ENCODE results near the gene GOLT1A.

DNA sequence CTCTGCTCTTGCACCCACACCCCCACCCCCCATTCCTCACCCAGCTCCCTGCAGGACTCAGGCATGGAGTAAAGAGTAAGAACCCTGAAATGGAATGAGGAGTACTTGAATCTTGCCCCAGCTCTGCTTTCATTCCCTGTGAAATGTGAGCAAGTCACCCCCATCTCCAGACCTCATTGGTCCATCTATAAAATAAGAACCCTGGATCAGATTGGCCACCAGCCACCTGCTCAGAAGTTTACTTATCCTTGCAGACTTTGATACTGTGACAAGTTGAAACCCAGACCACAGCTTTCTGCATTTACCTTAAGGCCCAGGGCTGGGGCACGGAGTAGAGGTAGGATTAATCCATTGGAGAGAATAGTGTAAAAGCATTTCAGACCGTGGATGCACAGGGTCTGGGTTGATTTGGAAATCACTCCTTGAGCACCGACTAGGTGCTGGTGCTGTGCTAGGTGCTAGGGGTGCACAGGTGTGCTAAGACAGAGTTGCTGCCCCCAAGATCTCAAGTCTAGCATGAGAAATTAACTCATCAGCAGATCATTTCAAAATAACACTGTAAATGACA is 2.1 kb downstream of the KISS1 start:
- PRO-cap, result no peak

GRCh38 chr1:204198082-204199146 is 2.1 kb upstream of the KISS1 start:
- PRO-cap, result no peak

GRCh38 chr1:204213567-204214763 is at the start of gene GOLT1A:
GOLT1A (minus strand) TSS chr1:204213988.
- PRO-cap, result no peak

GRCh38 chr1:204221827-204222877 is 8.4 kb upstream of the GOLT1A start:
- PRO-cap, result no peak

DNA sequence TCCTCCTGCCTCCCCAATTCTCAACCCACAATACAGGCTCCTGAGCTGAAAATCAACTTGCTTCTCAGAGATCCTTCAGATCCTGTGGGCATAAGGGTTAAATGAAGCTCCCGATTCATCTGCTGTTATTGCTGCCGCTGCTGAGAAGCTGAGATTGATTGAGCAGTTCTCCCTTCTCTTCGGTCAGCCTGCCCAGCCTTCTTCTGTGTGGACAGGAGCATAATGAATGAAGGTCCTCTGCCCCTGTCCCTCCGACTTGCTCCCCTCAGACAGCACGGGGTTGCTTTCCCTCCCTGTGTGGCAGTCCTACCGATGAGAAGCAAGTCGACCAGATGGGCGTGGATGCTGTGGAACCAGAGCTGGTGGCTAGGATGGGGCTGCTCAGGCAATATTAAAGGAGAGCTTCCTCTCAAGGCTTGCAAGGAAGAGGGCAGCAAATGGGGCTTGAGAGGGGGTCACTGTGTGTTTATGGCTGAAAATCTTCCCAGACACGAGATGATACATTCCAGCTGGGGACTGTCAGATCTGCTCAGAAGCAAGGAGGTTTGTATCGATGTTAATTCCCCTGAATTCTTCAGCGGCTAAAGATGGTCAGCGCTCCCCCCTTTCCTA is 63.9 kb upstream of the GOLT1A start:
- PRO-cap, result no peak

- PRO-cap, result no peak
Observed at GRCh38 chr1:204285690-204286399, 72.1 kb upstream of the GOLT1A start.

- PRO-cap, result no peak
Observed at GRCh38 chr1:204292546-204293012, 67.2 kb downstream of the PLEKHA6 start.

GRCh38 chr1:204320346-204320996 is 39.3 kb downstream of the PLEKHA6 start:
- PRO-cap, result no peak

DNA sequence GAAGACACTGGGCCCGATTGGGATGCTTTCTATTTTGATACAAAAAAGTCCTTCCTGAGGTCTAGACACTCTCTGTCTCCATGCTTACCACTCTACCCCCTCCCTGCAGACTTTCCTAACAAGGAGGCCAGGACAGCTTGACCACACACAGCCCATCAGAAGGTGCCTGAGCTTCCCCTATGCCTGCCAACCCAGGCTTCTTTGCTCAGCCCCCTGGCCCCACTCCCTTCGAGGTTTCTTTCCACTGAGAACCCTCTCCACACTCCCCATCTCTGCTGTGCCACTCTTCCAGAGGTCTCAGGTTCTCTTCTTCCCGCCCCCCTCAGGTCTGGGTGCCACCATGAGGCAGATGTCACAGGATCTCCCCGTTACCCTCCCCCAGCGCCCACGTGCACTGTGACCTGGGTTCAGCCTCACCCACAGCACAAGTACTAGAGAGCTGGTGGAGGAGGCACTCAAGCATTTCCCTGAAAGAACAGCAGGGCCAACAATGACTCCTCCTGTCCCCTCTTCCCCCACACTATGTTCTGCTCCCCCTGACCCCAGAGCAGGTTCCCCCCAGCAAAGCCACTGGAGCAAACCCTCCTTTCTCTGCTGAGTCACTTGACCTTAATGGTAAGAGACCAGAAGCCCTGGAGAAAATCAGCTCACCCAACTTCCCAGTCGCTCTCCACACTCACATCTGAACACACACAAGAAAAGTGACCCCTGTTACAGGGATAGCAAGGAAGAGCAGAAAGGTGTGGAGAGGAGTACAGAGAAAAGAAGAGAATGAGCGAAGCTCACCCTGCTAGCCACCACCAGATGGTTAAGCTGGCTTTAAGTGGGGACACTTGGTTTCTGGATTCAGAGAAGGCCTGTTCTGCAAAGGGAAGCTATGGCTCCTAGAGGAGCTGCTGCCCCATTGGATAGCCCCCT is 14.3 kb downstream of the PLEKHA6 start:
- PRO-cap, result no peak

DNA sequence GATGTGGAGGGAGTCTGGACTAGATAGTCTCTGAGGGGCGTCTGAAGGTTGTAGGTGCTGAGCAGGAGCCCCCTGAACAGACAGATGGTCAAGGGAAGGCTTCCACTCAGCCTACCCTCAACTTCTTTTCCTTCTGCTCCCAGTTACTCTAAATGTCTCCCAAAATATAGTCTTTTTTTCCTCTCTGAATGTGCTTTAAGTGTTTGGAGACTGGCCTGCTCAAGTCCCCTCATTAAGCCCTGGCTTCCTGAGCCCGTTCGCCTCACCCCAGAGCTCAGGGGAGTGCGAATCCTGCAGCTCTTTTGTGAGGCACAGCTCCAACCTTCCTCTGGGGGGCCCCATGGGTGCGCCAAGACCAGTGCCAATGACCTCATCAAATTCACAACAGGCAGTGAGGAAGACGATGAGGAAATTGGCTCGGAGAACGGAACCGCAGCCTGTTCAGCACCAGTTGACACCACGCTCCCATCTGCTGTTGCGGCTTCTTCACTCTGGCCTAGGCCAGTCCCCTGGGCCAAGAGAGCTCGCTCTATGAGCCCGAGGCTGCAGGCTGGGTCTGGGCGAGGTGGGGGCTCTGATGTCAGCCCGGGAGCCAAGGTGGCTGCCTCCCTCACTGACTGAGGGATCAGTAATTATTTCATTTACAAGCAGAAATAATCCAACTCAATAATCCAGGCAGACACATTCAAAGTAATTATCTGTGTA is 2.3 kb downstream of the PLEKHA6 start:
- PRO-cap, result no peak

GRCh38 chr1:204376849-204377640 is 17.3 kb upstream of the PLEKHA6 start:
- PRO-cap, result no peak

GRCh38 chr1:204409108-204409412 is 2.6 kb downstream of the PPP1R15B start:
- PRO-cap, result no peak

DNA sequence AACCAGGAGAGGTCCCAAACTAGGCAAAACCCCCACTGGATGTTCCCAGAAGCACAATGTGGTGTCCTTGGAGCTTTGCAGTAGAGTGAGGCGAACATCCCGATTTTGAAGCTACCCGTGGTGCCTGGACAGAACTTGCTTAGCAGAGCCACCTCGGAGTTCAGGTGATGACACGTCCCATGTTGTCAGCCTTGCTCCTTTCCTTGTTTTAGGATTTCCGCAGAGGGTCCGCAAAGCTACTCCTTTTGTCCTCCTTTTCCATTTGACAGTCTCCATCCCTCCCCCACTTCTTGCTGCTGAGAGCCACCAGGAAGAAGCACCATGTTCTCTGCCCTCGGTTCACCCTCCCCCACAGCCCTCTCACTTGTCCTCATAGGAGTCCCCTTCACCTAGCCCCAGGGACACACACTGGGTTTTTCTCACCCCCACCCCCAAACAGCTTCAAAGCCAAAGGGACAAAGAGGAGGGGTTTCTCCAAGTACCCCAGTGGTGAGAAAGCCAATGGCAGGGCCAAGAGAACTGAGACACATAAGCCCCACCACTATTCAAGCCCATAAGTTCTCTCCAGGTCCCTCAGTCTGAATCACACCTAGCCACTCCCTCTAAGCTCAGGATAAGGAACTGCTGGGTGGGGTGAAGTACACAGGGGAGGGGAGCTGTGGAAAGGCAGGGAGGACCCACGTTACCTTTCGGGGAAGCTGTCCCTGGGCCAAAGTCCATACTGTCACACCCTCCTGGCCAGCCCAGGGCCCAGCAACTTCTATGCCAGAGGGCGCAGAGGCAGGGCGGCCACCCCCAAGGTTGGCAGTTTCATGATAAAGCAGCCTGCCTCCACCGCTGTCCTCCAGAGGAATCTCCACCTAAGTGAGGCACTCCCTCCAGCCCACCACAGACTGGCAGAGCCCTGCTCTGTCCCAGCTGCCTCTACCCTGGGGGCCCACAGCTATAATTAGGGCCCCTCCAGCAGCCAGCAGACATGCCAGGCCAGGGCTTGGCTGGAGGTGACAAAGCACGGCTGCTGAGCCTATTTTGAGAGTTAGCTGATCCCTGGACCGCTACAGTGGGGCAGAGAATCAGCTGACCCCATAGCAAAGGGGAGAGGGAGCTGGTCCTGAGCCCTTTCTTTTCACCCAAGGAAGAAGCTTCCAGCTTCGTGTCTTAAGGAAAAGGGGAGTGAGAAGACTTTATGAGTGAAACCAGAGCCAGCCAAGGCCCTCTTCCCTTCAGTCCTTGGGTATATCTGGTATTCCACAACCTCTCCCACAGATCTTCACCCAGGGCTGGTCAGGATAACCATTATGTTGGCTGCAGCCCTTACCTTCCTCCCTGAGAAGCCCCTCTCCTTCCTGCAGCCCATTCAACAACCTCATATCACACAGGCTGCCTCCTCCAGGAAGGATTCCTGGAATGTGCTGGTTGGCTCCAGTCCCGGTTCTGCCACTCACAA is 39.1 kb upstream of the PPP1R15B start:
- PRO-cap, result no peak

GRCh38 chr1:204456950-204457600 is 37.5 kb downstream of the PIK3C2B start:
- PRO-cap, result no peak

GRCh38 chr1:204461269-204461959 is 33.2 kb downstream of the PIK3C2B start:
- PRO-cap, result no peak

GRCh38 chr1:204465166-204466225 is 29.1 kb downstream of the PIK3C2B start:
- PRO-cap, result no peak

- PRO-cap, result no peak
Observed at GRCh38 chr1:204555877-204556695, 39.9 kb downstream of the MDM4 start.

GRCh38 chr1:204842722-204843434 is 14.4 kb downstream of the NFASC start:
- PRO-cap, result no peak

DNA sequence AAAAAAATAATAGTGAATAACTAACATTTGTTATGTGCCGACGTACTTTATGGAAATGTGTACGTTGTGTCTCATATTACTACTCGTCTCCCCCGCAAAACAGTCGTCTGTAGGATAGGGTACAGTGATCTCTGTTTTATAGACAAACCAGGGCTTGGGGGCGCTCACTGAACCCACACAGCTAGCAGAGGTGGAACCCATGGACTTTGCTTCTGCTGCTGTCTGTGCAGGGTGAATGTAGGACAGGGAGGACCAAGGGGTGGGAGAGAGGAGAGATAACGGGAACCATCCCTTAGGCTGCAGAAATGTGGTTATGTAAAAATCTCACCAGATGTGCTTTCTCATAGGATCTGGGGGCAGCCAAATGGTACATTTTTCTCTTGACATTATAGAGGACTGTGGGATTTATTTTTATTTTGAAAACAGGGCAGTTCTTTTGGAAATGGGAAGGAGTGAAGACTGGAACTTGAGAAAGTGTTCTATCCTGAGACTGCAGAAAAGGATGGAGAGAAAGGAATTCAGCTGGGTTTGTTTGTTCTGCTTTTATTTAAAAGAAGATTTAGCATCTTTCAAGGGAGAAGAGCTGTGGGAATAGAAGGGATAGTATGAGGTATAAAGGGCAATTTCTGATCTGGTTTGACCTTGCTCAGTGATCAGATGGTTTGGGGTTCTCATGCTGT is 50.9 kb downstream of the NFASC start:
- PRO-cap, result no peak

GRCh38 chr1:204990534-204991097 is 52.4 kb upstream of the CNTN2 start:
- PRO-cap, result no peak